ENCODE measurements around a stretch of chr20.

DNA sequence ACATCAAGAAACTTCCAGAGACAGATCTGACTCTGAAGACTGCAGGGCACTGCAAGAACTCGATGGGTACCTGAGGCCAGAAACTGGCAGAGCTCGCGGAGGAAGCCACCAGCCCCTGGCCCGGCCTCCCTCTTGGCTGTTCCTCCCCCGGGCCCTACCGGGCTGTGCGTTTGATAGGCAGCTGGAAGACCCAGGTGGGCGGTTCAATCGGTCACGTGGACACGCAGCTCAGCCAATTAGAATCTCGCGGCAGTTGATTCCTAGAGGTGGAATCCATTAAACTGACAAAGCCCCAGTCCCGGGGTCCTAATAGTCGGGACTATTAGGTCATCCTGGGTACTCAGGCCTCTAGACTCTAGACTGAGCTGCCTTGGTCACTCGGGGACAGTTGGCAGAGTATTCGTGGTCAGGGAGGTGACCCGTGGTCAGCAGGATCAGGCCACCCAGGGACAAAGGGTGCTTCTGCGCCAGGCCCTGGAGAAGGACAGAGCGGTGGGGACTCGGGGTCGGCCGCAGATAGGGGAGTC is 139.8 kb downstream of the GPCPD1 start:
- RRBS: no CpG with 5 or more reads among the region's 23 CpGs
CAGE:
- cytosol, long polyA plus RNA: no peak
- long polyA plus RNA: no peak
- nucleus, long polyA plus RNA: no peak

- RRBS: no CpG with 5 or more reads among the region's 5 CpGs
CAGE:
- cytosol, long polyA plus RNA: no peak
- long polyA plus RNA: no peak
- nucleus, long polyA plus RNA: no peak
Measured at GRCh38 chr20:5552736-5553459, 57.9 kb downstream of the GPCPD1 start.

- RRBS: no CpG with 5 or more reads among the region's 7 CpGs
CAGE:
- cytosol, long polyA plus RNA: no peak
- long polyA plus RNA: no peak
- nucleus, long polyA plus RNA: no peak
Measured at GRCh38 chr20:5570306-5570993, 40.4 kb downstream of the GPCPD1 start.

- RRBS: no CpG with 5 or more reads among the region's 5 CpGs
CAGE:
- cytosol, long polyA plus RNA: no peak
- long polyA plus RNA: no peak
- nucleus, long polyA plus RNA: no peak
Measured at GRCh38 chr20:5572711-5573385, 38.0 kb downstream of the GPCPD1 start.

DNA sequence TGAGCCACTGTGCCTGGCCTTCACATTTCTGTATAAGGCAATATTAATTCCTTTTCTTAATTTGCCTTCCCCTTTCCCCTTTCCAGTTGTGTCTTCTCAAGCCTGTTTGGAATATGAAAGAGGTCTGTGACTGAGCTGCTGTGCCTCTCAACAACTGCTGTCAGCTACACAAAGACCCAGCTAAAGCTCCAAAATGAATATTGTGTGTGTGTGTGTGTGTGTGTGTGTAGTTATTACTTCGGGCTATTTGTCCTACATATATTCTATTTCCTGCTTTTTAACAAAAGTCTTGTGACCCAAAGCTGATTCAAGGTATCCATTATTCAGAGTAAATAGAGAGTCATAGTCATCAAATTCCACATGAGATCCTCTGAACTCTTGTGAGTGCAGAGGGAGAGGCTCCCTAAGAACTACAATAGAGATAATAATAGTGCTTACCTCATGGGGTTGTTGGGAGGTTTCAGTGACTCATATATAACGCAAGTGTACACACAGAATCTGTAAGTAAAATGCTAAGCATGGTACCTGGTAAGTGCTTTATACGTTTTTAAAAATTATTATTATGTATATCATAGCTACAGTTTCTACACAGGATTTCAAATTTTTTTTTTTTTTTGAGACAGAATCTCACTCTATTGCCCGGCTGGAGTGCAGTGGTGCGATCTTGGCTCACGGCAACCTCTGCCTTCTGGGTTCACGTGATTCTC is 43.7 kb upstream of the GPCPD1 start:
- RRBS: no CpG with 5 or more reads among the region's 7 CpGs
CAGE:
- cytosol, long polyA plus RNA: no peak
- long polyA plus RNA: no peak
- nucleus, long polyA plus RNA: no peak

- RRBS: no CpG with 5 or more reads among the region's 10 CpGs
CAGE:
- cytosol, long polyA plus RNA: no peak
- long polyA plus RNA: no peak
- nucleus, long polyA plus RNA: no peak
Measured at GRCh38 chr20:5659278-5660082, 48.7 kb upstream of the GPCPD1 start.

- RRBS: 90% methylated on average over 3 of the region's 11 CpGs
CAGE:
- cytosol, long polyA plus RNA: no peak
- long polyA plus RNA: no peak
- nucleus, long polyA plus RNA: no peak
Measured at GRCh38 chr20:5688484-5688949, 61.7 kb upstream of the SHLD1 start.

DNA sequence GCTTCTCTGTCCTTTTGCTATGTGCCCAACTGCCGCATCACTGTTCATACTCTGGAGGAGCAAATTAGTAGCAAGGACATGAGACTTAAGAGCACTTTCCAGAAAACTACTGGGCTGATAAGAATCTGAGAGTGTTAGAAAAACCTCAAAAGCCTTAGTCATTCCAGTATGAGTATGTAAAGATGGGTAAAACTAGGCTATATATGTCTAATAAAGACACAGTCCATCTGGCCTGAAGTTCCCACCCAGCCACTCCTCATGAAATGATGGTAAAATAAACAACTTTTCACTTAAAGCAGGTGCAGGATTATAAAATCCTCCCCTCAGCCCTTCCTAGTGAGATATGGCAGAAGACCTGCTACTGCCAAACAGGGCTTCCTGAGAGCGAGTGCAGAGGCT is 30.7 kb downstream of the SHLD1 start:
- RRBS: no CpG with 5 or more reads among the region's 2 CpGs
CAGE:
- cytosol, long polyA plus RNA: no peak
- long polyA plus RNA: no peak
- nucleus, long polyA plus RNA: no peak

DNA sequence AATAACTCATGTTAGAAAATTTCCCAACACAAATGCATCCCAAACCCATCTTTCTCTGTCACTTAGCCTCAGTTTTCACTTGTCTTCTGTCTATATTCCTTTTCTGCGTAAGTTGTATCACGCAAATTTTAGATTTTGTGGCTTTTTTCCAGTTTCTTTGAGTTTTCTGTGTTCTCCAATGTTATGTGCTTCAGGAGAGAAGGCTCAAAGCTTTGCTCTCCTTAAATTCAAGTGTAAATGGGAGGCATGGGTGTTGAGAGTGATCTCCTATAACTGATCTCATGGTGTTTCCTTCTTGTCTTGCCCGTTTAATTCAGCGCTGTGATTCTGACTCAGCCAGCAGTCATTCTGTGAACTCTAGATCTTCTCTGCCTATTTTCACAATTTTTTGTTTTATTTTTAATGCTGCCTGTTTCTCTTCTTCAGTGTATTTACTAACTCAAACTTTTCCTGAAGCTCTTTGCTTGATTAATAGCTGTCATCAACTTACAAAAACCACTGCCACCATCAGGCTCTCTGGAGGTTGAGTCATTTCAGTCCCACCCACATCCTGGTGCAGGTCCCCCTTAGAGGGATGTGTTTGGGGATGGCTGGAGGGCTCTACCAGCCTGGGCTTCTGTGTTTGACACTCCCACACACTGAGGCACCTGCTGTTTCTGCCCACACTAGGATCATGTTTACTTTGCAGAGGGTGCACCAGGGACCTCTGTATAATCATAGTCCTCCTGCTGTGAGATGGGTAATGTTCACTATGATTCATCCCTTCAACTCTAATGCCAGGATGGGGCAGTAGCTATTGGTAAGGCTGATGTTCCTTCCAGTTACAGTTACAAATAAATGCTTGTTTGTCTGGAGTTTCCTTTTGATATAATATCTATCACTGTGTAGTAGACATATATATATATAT is 67.2 kb upstream of the CHGB start:
- RRBS: no CpG with 5 or more reads among the region's 4 CpGs
CAGE:
- cytosol, long polyA plus RNA: no peak
- long polyA plus RNA: no peak
- nucleus, long polyA plus RNA: no peak

DNA sequence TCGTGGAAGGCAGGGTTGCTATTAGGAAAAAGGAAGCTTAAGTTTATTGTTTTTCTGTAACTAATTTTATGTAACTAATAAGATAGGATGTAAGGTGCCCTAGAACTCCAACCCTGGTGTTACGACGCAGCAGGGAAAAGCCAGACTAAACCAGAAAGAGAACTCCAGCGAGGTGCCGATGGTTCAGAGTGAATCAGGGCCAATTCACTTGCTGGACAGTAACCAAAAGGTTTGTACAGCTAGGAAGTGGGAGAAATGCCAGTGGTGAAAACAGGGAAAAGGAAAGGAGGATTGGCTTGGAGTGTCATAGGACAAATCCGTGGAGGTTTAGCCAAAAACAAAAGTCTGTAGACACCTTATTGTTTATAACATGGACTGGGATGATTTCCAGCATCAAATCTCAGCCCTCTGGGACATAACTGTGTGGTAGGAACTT is 62.2 kb upstream of the CHGB start:
- RRBS: no CpG with 5 or more reads among the region's 6 CpGs
CAGE:
- cytosol, long polyA plus RNA: no peak
- long polyA plus RNA: no peak
- nucleus, long polyA plus RNA: no peak

GRCh38 chr20:6013048-6014087 is 7.4 kb downstream of the CRLS1 start:
- RRBS: no CpG with 5 or more reads among the region's 7 CpGs
CAGE:
- cytosol, long polyA plus RNA: no peak
- long polyA plus RNA: no peak
- nucleus, long polyA plus RNA: start-site peak on the plus strand at chr20:6013329-6013430, 5 reads

DNA sequence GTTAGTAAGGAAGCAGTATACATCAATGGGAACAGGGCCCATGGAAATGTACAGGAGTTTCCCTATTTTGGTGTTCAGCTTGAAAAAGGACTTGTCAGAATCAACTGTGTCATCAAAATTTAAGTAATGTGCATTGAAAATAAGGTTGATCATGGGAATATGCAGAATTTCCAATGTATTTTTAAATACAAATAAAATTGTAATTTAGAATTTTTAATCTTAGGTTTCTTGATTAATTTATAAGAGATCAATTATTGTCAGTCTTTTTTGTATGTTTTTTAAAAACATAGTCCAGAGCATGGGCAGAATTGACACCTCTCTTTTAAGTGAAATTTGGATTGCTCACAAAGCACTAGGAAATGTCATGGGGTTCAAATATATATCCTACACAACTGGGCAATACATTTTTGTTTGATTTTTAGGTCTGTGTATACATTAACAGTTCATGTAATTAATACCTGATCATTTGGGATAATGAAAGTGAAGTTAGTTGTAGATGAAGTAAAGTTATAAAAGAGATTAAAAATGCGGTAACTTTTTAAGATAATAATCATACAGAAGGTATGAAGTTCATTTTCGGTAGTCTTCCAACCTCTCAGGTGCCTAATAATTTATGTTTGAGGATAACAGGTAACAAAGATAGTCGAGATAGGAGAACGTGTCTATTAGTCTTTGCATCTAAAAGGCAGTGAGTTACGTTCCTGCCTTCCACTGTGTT is 16.5 kb downstream of the LRRN4 start:
- RRBS: no CpG with 5 or more reads among the region's 5 CpGs
CAGE:
- cytosol, long polyA plus RNA: no peak
- long polyA plus RNA: no peak
- nucleus, long polyA plus RNA: no peak

- RRBS: no CpG with 5 or more reads among the region's 5 CpGs
CAGE:
- cytosol, long polyA plus RNA: no peak
- long polyA plus RNA: no peak
- nucleus, long polyA plus RNA: no peak
Measured at GRCh38 chr20:6705751-6706348, 61.6 kb upstream of the BMP2 start.

DNA sequence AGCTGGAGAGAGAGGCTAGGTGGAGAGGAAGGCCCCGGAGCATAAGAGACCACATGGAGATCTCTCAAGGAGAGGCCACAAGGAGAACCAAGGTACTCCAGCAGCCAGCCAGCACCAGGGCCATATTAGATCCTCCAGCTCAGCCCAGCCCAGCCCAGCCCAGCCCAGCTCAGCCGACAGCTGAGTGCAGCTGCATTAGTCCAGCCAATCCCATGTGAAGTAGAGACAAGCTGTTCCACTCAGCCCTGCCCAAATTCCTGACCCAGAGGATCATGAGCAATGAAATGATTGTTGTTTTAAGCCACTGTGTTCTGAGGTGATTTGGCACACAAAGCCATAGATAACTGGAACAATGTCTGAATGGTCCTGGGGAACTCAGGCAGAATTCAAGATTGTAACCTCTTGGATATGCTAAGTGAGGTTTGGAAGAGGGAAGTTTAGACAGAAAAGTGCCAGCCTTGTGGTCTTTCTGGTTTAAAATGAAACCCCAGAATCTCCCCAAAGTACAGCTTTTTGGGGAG is 59.5 kb upstream of the BMP2 start:
- RRBS: no CpG with 5 or more reads among the region's 2 CpGs
CAGE:
- cytosol, long polyA plus RNA: no peak
- long polyA plus RNA: no peak
- nucleus, long polyA plus RNA: no peak

DNA sequence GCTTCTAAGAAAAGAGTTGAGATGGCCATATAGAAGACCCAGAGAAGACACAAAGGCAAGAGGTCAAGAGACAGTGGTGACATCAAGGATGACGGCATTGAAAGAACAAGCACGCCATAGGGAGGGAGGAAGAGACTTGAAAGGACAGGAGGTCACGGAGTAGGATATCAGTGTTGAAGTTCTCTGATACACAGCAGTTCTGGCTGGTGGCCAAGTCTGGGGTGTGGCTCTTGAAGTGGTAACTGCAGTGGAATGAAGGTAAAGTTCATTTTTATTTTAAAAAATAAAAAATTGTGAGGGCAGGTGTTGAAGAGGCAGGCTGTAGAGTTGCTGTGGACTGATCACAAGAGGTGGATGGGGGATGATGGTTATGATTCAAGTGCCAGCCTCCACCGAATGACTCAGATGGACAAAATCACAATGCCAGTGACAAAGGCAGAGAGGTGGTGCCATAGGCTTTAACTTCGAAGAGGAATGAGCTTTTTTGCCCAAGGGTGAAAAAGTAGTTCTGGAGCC is 53.2 kb upstream of the BMP2 start:
- RRBS: no CpG with 5 or more reads among the region's 5 CpGs
CAGE:
- cytosol, long polyA plus RNA: no peak
- long polyA plus RNA: no peak
- nucleus, long polyA plus RNA: no peak

GRCh38 chr20:6770901-6771500 is 3.5 kb downstream of the BMP2 start:
- RRBS: no CpG with 5 or more reads among the region's 3 CpGs
CAGE:
- cytosol, long polyA plus RNA: no peak
- long polyA plus RNA: no peak
- nucleus, long polyA plus RNA: no peak

- RRBS: no CpG with 5 or more reads among the region's 10 CpGs
CAGE:
- cytosol, long polyA plus RNA: no peak
- long polyA plus RNA: no peak
- nucleus, long polyA plus RNA: no peak
Measured at GRCh38 chr20:7866212-7866652, 74.0 kb downstream of the HAO1 start.

DNA sequence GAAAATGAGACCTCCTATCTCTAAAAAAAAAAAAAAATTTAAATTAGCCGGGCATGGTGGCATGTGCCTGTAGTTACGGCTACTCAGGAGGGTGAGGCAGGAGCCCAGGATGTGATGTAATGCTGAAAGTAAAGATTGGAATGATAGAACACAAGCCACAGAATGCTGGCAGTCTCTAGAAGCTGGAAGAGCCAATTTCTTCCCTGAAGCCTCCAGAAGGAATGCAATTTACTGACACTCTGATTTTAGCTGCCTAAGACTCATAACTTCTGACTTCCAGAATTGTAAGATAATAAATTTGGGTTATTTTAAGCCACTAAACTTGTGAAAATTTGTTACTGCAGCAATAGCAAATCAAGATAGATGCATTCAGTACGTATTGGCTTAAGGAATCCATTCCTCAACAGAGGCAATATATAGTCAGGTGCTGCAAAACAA is 27.3 kb upstream of the HAO1 start:
- RRBS: no CpG with 5 or more reads among the region's 3 CpGs
CAGE:
- cytosol, long polyA plus RNA: no peak
- long polyA plus RNA: no peak
- nucleus, long polyA plus RNA: no peak

DNA sequence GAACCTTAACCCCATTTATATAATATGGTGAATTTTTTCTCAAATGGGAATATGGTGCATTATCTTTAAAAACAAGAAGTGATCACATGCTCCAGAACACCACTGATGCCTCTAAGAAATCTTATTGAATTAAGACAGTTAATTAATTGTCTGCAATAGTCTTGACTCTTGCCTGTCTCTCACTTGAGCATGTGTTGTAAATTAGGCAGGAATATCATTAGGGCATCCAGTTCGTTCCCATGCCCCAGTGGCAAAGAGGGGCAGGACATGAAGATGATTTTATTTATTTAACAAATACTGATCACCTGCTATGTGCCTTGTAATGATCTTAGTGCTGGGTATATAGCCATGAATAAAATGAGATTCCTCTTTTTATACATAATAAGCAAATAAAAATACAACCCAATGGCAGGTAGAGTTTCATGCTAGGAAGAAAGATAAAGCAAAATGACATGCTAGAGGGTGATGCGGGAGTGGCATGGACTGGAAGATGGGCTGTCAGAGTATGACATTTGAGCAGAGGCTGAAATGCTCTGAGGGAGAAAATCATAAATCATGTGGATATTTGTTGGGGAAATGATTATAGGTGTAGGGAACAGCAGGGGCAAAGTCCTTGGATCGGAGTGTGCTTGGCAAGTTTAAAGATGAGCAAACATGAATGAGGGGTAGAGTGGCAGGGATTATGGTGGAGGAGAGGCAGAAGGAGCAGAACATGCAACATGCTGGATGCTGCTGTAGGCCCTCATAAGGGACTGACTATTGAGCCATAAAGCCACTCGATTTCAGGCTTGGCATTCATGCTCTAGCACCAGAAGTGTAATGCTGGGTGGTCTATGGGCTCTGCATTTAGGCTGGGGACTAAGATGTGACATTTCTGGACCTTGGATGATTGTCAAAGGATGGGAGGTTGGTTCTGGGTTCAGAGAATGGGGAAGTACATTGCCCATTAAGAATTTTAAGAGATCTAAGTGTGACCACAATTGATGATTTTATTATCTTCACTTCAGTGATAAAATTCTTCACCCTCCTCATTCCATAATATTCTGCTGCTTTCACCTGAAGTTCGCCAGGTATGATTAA is 342.1 kb downstream of the PLCB1 start:
- RRBS: no CpG with 5 or more reads among the region's 5 CpGs
CAGE:
- cytosol, long polyA plus RNA: no peak
- long polyA plus RNA: no peak
- nucleus, long polyA plus RNA: no peak

- RRBS: no CpG with 5 or more reads among the region's 5 CpGs
CAGE:
- cytosol, long polyA plus RNA: no peak
- long polyA plus RNA: no peak
- nucleus, long polyA plus RNA: no peak
Measured at GRCh38 chr20:8544786-8545588, 412.9 kb downstream of the PLCB1 start.